ENCODE measurements around a stretch of chr18.

- PRO-cap, result no peak
Measured at GRCh38 chr18:3062474-3062916, 49.6 kb upstream of the LPIN2 start.

DNA sequence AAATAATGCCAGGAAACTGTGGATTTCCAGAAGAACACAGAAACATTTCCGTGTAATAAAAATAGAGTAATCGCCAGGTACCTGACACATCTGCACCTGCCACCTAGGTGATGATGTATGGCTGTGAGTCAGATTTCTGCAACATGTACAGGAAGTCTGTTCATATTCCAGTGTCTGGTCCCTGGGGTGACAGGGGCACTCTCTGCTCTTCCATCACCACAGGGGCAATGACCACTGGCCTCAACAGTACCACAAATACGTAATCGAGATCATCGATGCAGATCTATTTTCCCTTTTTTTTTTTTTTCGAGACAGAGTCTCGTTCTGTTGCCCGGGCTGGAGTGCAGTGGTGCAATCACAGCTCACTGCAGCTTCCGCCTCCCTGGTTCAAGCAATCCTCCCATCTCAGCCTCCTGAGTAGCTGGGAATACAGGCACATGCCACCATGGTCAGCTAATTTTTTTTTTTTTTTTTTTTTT, 101.2 kb upstream of the LPIN2 start:
- PRO-cap, result no peak

DNA sequence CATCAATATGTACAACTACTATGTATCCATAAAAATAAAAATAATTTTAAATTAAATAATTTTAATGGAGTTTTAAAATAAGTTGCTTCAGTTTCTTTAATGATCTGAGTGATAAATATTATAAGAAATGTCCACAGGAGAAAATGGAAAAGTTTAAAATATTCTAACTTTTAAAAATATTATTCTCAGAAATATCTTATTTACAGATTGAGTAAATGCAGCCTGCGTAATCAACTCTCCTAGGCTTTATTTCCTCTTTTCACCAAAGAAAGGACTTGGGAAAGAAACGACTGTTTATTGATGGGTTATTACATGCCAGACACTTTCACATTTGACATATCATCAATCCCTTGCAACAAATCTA, 49.4 kb downstream of the MYOM1 start:
- PRO-cap, result no peak

DNA sequence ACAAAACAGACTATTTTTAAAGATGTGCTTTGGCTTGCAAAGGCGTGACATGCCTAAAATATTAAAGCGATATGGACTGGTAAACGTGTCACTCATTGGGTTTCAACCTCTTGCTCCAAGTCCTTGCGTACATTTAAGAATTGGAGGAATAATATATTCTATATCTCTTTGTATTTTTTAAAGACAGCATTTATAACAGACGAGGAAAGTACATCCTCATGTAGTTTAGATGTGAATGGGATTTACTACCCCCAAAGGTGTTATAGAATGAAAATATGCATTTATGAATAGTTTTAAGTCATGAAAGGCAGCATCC, 3.8 kb downstream of the MYL12A start:
- PRO-cap, result no peak

- PRO-cap, result no peak
Measured at GRCh38 chr18:3266232-3266602, 4.3 kb downstream of the MYL12B start.

DNA sequence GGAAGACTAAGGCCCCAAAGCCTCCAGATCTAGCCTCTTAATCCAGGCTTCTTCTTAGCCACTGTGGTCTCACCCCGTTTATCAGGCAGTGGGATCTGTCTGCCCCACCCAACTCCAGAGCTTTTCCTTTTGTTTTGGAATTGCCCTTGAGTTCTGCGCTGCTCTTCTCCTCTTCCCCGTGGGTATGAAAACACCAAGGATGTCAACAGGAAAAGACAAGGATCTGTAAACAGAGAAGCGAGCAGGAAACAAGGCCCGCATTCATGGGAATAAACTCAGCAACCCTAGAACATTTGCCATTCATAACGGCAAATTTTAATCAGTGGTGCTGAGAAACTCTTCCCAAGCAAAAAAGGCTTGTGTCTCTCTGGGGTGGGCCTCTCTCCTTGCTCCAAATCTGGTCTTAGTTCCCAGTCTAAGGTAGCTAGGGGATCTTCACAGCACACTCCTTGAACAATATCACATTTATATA, 21.5 kb downstream of the MYL12B start:
- PRO-cap, result no peak

DNA sequence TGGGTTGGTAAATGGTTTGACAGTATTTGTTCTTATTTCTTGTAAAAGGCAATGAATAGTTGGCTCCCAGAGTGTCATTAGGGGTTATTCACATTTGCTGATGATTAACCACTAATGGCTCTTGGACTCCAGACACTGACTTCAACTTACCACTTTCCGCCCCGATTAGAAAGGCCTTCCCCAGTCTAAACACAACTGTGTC, 9.6 kb upstream of the TGIF1 start:
- PRO-cap, result no peak

GRCh38 chr18:3451122-3451378, 1.1 kb downstream of the TGIF1 start:
- PRO-cap, result no peak

DNA sequence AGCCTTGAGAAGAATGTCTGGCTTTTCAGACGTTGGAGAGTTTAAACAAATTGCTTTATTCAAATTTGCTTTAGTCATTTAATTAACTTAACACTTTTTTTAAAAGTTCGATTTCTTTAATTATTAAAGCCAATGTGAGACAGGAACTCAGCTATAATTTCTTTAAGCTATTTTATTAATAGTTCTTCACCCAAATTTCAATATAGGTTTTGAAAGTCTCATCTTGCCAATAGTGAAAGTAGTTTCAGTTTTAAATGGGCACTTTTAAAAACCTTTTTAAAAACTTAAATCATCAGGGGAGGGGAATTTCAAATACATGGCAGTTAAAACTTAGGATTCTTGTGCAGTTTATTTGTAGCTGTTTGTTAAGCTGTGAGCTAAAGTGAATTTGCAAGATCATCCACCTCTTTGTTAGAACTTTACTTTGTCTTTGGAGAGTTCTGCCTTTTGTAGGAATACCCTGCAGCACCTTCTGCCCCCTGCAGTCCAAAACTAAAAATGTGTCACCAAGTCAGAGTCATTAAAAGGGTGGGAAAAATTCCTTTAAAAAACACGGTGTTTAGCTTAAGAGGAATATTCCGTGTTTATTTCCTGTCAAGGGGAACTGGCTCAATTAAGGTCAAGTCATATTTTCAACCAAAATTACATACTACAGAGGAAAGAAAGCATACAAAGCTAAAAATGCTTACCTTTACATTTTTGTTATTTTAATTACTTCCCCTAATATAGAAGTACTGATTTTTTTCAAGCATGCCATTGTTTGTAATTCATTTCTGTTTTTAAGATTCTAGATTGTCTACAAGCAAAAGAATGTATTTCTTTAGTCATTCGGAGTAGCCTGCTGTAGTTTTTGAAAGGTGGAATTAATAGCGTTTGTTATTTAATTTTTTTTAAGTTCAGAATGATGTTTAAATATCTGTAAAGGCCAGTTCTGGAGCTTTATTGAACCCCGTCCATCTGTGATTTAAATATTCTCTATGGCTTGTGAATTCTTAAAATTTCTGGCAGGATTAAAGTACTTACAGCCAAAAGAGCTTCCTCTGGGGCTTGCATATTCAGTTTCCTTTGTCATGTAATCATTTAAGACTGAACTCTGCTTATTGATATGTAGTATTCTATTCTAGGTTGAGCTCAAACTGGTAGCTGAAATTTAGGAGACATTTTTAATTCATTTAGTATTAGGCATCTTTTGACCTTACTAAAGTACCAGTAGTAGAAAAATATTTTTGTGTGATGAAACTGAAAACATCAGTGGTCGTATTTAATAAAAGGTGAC, 4.9 kb downstream of the TGIF1 start:
- PRO-cap, result unidirectional peak, minus-strand start at position 421 of the sequence

DNA sequence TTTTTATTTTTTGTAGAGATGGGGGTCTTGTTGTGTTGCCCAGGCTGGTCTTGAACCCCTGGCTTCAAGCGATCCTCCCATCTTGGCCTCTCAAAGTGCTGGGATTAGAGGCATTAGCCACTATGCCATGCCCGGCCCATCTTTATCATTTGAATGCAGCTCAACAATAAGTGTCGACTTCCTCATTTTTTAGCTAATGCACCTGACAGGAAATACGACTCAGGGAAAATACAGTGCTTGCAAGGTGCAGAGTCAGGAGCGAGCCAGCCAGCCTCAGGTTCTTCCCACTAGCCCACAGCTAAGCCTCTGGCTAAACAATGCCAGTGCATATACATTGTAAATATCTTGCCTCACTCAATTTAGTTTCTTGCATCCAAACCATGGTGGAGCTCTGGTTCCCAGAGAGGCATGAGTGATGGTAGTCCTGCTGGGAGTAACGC, 135.0 kb downstream of the TGIF1 start:
- PRO-cap, result no peak

- PRO-cap, result no peak
Measured at GRCh38 chr18:3624789-3625758, 175.1 kb downstream of the TGIF1 start.

GRCh38 chr18:3649012-3649858, 199.3 kb downstream of the TGIF1 start:
- PRO-cap, result no peak

GRCh38 chr18:3652257-3653266, 202.6 kb downstream of the TGIF1 start:
- PRO-cap, result unidirectional peak, minus-strand start at chr18:3652938

- PRO-cap, result no peak
Measured at GRCh38 chr18:3659844-3660211, 209.9 kb downstream of the TGIF1 start.

GRCh38 chr18:3664848-3665276, 214.9 kb downstream of the TGIF1 start:
- PRO-cap, result no peak

DNA sequence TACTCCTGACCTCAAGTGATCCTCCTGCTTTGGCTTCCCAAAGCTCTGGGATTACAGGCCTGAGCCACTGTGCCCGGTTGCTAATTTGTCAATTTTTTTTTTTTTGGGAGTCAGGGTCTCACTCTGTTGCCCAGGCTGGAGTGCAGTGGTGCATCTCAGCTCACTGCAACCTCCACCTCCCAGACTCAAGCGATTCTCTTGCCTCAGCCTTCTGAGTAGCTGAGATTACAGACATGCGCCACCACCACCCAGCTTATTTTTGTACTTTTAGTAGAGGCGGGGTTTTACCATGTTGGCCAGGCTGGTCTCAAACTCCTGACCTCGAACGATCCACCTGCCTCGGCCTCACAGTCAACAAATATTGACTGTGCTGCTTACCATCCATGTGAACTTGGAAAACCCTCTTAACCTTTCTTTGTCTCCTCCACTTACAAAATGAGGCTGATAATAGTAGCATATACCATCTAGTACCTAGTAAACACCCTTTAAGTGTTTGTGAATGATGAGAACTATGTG, 217.1 kb downstream of the TGIF1 start:
- PRO-cap, result no peak

- PRO-cap, result no peak
Measured at GRCh38 chr18:3710493-3711488, 260.8 kb downstream of the TGIF1 start.

GRCh38 chr18:3723325-3723512, 273.2 kb downstream of the TGIF1 start:
- PRO-cap, result no peak

- PRO-cap, result no peak
Measured at GRCh38 chr18:3995315-3996087, 459.6 kb downstream of the DLGAP1 start.

DNA sequence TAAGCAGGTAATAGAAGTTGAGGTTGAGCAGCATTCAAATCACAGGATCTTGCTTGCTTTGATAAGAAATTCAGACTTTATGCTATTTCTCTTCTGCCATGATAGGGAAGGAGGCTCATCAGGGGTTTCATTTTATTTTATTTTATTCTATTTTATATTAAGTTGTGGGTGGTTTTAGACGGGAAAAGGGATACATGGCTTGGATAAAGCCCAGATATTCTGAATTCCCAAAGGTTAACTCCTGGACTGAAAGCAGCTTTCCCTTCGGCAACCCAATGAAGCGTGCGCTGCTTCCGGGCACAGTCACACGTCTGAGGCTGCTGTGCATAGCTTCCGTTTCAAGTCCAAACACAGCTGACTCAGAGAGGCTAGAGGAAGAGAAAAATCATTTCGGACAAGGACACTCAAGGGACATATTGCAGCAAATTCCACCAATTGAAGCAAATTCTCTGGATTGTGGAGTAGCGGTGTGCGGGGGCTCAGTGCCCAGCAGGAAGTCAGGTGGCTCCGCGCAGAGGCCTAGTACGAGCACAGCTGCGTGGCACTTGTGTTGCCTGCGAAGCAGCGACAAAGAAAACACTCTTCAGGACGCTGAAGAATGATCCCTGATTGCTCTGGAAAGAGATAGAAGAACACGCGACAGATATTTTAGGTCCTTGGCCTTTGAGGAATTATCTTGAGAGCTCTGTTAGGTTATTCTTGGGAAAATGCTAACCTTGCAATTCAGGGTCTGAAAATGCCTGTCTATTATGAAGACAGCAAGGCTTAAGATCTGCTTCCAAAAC, 352.5 kb upstream of the DLGAP1 start:
- PRO-cap, result no peak